ENCODE measurements around a stretch of chr20.

- PRO-cap: no peak
Measured at GRCh38 chr20:45960745-45961206, 11.2 kb downstream of the ZNF335 start.

DNA sequence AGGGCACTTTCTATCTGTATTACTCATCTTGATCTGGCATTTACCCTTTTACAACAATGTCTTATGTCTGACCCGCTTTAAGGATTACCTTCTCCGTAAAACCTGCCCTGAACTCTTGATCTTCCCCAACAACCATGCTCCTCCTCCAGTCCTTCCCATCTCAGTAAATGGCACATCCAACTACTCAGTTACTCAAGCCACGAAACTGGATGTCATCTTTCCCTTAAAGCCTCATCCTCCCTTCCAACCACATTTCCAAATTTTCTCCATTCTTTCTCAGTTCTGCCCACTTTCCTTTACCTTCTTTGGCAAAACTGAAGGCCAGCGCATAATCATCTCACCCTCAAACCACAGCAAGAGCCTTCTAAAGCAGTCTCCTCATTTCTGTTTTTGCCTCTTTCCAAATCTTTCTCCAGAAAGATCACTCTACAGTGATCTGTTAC is 17.9 kb downstream of the NCOA5 start:
- PRO-cap: no peak

- PRO-cap: no peak
Measured at GRCh38 chr20:46108225-46108905, 9.7 kb upstream of the CD40 start.

DNA sequence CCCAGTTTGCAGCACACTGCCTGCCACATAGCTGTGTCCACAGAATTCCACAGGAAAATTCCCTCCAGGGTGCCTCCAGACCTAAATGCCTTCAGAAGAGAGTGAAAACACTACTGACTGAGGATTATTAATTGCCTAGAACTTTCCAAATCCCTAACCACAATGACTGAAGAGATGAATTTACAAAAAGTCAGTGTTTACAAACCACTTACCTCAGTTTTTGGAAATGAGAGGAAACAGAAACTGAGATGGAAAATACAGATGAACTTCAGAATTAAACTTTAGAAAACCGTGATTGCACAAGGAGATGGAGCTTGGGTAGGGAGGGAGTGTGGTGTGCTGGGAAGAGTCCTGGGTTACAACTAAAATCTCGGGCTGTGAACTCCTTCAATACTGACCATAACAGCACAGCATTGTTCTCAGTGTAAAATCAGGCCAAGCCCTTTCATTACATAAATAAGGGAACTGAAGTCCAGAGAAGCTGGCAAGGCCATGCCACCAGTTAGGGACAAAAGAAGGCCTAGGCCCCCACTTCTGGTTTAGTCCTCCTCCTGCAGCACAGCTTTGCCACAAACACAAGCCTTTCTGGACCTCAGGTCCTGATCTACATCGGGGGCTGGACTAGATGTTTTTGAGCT is 4.0 kb downstream of the ELMO2 start:
- PRO-cap: no peak

DNA sequence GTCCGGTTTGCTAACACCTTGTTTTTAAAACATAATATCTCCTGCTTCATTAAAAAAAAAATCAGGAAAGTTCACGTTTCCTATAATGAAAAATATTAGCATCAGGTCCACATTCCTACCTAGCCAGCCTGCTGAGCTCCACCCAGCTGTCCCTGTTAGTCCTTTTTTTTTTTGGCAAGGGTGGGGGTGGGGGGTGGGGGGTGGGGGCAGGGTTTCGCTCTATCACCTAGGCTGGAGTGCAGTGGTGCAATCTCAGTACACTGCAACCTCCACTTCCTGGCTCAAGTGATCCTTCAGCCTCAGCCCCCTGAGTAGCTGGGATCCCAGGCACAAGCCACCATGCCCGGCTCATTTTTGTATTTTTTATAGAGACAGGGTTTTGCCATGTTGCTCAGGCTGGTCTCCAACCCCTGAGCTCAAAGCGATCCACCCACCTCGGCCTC is 7.5 kb upstream of the SLC2A10 start:
- PRO-cap: no peak

DNA sequence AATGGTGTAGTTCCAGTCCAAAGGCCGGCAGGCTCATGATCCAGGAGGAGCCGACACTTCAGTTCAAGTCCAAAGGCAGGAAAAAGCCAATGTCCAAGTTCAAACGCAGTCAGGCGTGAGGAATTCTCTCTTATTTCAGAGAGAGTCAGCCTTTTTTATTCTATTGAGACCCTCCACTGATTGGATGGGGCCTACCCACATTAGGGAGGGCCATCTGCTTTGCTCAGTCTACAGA is 71.1 kb upstream of the EYA2 start:
- PRO-cap: no peak

DNA sequence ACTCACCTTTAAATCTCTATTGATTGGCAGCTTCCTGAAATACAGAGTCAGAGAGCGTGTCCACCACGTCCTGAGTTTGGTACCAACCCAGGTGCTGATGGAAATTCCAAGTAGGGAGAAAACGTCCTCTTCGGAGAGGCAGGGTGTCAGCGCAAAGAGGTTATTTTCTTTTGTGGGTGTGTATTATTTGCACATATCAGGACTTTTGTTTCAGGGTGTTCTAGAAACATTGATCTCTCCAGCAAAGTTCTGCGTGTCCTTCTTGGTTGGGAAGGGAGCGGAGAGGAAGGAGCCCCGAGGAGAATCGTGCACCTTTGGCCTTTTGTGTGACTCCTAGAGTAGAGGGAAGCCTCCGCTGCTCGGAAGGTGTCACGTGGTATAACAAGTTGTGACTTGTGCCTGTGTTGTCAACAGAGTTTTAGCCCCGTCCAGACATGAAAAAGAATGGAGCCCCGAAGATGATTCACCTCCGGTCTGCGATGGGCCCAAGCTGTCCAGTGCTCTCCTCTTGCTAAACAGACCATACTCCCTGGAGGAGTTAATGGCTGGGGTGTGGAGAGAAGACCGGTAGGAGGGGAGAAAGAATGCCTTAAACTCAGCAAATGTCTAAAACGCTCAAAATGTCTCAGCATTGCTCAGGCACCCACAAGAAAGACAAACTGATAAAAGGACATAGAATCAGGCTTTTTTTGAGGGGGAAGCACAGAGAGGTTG is 6.9 kb downstream of the EYA2 start:
- PRO-cap: no peak

- PRO-cap: no peak
Measured at GRCh38 chr20:46991878-46992297, 97.2 kb downstream of the EYA2 start.

DNA sequence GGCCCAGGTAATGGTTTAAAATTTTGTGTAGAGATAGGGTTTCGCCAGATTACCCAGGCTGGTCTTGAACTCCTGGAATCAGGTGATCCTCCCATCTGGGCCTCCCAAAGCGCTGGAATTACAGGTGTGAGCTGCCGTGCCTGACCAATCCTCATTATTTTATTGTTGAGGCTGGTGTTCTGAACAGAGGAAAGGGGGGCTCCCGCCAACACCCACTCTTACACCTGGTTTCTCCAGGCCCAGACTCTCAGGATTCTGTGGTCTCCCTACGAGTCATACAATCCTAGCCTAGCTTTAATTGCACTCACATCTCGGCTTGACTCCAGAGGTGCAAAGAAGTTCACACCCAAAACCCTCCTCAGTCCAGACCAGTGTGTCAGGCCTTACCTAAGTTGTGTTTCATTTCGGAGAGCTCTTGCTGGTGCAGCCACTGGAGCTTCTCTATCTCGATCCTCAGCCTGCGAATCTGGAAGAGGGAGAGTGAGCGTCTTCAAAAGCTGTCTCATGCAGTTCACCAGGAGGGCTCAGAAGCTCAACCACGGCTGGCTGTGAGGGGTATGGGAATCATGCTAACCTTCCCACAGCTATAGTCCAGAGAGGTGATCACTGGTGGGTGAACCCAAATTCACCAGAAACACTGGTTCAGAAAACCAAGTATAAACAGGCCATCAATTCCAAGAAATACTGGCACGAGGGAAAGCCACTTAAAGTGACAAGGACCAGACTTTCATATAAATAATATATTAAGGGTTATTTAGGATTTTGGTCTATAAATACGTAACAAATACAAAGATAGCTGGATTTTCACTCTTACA is 129.5 kb downstream of the ZMYND8 start:
- PRO-cap: no peak

DNA sequence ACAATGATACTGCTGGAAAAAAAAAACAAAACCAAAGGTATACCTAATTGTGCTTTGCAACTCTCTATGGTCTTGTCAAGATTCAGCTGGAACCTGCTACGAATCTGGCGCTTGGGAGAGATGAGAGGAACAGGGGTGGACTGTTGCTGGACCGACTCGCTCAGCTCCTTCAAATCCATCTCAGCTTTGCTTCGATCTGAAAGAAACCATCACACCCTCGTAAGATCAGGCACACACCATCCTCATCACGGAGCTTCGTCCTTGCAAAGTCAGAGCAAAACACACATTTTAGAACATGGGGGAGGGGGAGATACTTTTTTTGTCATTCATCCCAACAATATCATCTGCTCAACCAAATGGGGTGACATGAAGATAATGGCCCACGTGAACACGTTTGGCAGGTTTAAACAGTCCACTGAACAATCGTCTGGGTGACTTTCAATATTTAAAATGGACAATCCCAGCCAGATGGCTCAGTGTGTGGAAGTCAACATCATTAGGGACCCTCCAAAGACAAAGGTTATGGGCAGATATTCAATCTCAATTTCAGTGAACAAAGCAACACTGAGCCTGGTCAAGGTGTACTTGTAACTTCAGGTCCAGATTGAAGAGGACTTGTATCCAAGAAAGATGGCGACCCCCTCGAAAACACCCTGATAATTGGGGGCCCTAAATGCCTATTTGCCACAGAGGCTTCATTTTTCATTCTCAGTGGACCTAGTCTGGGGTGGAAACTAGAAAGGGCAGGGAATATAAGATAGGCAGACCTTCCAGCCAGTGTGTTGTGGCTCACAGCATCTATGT is 107.1 kb downstream of the ZMYND8 start:
- PRO-cap: no peak

DNA sequence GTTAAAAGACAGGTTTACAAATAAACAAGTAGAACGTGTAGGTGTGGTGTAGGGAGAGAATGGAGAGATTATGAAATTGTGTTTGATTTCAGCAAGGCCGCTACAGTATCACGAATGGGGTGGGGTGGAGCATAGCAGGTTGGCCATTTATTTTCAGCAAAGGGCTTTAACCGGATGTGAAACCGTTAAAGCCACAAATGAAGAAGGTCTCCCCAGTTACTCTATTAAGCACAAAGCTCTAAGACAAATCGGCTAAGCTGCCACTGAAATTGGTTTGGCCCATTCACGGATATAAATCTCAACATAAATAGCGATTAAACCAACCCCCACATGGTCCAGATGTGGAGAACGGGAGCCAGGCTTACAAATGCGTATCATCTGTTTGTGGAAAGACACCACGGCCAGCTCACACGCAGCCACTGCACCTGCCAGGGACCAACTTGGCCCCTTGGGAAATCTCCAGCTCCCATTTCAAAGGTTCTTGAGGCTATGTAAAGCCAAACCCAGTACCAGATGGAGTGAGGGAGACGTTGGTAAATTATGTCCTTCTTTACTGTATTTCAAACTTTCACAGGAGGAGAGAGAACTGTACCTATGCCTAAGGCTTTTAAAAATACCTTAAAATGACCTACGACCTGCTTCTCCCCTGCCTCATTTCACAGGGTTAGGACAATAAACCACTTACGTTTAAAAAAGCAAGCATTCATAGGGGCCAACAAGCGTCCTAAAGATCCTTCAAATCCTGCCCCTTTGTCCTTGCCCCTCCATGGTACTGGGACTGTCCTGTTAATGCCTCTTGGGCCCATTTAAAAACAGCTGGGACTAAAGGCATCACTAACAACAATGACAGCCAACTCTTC is 93.8 kb downstream of the ZMYND8 start:
- PRO-cap: no peak

DNA sequence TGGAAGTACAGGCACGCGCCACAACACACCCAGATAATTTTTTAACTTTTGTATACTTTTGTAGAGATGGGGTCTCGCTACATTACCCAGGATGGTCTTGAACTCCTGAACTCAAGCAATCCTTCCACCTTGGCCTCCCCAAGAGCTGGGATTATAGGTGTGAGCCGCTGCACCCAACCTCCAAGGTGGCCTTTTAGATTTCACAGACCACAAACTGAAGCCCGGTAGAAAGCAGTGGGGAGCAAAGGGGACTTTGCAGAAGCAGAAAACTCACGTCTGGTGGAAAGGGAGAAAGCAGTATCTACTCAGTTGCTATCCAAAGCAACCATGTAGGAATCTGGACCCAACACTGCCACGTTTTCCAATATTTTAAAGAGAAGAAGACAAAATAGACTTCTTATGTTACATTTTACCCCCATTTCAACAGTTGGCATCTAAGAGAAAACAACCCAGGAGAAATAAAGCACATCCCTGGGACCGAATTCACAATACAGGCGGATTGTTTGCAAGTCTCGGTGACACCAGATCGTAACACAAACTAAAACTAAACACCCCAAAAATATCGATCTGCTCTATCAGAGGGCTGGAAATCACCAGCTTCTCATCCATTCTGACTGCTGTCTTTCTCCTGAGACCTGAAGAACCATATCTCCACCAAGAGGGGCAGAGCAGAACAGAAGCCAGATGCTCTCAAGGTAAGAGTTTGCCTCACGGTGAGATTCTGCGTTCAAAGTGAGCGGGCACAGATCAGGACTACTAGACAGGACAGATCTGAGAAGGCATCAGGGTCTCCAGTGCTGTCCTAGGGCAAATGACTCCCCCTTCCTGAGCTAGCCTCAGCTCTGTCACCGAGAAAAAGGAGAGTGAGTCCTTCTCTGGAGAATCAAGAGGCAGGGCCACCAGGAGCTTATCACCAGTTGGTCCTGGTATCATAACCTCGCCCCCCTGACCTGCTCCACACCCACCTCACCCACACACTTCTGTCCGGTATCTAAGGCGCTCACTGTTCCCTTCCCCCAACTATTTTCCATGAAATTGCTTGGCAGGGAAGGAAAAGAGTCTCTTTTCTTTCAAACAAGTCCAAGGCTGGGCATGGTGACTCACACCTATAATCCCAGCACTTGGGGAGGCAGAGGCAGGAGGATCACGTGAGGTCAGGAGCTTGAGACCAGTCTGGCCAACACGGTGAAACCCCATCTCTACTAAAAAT is 78.0 kb downstream of the ZMYND8 start:
- PRO-cap: no peak

- PRO-cap: no peak
Measured at GRCh38 chr20:47464519-47464996, 37.1 kb upstream of the NCOA3 start.

- PRO-cap: no peak
Measured at GRCh38 chr20:47468289-47468858, 33.3 kb upstream of the NCOA3 start.

DNA sequence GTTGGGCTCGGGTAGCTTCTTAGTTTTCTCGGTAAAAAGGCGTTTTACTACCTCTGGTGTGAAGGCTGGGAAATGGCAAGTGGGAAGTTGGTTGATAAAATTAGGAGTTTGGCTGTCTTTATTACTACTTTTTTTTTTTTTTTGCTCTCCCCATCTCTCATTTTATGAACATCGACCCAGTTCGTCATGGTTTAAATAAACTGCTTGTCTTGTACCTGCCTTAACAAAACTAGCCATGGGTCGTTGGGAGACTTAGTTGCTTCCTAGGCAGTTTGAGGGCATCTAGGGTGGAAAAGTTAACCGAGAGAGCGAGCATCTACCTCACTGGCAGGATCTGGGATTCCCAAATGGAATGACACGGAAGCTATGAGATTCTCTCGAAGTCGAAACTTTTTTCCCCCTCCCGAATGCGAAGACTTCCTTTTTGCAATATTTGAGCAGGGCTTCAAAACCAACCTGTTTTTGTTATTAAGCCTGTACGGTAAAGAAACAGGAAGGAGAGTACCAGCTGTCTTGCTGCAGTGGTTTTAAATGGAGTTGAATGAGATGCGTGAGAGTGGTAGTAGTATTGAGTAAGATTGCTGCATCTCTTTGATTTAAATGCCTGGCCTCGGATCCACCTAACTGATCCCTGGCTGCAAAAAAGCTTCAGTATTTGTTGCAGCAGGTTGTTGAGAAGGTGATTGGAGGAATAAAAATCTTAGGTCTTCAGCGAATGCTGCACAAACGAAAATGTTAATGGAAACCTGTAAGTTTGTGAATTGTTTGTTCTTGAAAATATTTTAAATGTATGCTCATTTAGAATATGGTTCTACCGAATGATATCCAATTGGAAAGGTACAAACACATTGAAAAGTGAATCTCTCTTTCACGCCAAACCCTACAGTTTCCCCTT is 1.1 kb downstream of the NCOA3 start:
- PRO-cap: unidirectional peak, minus-strand start at position 354 of the sequence

GRCh38 chr20:47521246-47521729 is 19.6 kb downstream of the NCOA3 start:
- PRO-cap: no peak

GRCh38 chr20:47662020-47662934 is 123.0 kb downstream of the SULF2 start:
- PRO-cap: no peak

GRCh38 chr20:47668580-47669446 is 116.5 kb downstream of the SULF2 start:
- PRO-cap: no peak

DNA sequence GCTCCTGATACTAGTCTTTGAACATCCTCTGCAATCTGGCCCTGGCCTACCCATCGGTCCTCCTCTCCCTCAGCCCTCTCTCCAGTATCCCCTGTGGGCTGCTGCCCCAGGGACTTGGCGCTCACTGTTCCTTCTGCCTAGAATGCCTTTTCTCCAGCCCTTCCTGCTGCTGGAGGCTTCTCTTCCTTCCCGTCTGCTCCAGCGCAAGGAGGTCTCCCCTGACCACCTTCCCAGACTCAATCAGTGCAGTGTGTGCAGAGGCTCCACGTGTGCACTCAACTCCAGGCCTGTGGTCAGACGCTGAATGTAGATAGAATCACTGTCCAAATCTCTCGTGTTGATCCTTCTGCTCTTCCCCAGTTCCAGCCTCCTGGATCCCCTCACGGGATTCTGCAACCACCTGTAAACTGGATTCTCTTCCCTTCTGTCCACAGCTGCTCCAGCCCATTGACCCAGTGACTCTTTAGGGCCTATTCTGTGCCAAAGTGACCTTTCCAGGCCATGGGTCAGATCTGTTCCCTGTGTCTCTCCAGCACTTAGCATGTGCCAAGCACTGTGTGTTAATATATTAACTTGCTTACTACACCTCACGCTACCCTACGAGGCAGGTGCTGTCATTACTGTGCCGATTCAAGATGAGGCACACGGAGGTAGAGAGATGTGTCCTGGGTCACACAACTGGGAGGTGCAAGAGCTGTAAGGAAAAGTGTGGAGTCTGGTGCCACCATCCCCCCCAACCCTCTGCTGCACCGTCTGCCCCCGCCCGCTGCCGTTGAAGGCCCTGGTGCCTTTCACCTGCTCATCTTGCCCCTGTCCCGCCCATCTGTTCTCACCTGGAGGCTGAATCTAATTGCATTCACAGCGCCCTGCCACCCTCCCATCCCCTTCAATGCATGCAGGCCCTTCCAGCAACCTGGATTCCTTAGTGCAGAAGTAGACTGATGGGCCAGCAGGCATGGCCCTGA is 112.2 kb downstream of the SULF2 start:
- PRO-cap: no peak

- PRO-cap: no peak
Measured at GRCh38 chr20:47686392-47687106, 98.7 kb downstream of the SULF2 start.